GM19240 (cell line): ENCODE measurements around the genes TRIM49 and ANKRD49.

- RRBS, result no CpG with 5 or more reads among the region's 2 CpGs
These were observed at the start of gene TRIM49 for GRCh38 chr11:89808439-89808742. Gene TRIM49, minus strand, starts transcription at chr11:89808575.

DNA sequence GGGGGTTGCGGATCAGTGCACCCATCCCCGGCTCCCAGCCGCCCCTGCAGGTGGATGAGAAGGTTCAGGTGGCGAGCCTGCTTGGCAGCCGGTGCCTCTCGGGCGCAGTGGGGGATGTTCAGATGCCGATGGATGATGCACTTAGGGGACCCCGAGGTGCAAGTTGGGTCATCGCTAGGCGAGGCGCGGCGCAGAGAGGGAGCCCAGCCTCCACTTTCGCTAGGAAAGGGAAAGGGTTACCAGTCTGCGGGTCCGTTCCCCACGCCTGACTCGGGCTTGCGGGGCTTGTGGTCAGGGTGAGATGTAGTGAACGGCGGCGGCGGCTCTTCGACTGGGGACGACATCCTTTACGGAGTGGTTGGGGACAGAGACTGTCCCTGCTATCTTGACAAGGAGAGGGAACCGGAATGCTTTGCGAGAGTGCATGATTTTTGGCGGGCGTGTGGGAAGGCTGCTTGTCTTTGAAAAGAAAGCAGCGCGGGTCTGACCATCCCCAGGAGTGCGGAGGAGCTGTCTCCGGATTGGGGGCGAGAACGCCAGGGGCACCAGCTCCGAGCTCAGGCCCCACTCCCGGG is 950 bp downstream of the FAT3 start:
- RRBS, result 12% methylated on average over 13 of the region's 39 CpGs

GRCh38 chr11:92770602-92770988 is 198.9 kb upstream of the MTNR1B start:
- RRBS, result no CpG with 5 or more reads among the region's 4 CpGs

DNA sequence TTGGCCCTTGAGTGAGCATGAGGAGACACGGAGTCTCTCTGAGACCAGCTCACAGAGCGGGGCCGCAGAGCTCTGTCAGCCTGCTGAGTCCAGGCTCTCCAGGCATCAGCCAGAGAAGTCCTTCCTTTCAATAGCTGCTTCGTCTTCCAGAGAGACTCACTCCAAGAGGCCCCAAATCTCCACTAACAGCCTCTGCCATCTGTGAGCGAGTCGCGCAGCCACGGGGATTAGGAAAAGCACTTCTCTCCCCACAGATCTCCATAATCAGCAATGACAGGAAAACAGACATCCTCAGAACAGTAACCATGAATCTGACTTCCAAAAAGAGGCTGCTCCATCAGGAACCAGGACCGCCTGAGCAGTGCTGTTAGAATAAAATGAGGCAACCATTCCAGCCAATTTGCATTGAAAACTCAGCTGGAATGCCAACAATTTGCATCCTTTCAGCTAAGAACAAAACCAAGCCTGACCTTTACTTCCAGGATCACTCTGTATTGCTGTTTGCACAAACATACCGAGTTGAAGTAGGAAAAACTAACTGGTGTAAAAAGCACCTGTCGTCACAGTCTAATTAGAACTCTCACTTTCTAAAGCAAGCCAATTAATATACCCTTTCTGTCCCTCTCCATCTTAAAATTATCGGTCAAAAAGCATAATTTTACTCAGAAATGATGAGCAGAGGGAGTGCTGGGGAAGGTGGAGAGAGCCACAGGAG is 65.4 kb downstream of the SMCO4 start:
- RRBS, result no CpG with 5 or more reads among the region's 12 CpGs

GRCh38 chr11:93532268-93532945 is 10.8 kb downstream of the SMCO4 start:
- RRBS, result no CpG with 5 or more reads among the region's 4 CpGs

- RRBS, result no CpG with 5 or more reads among the region's 2 CpGs
These were observed 22.0 kb downstream of the TAF1D start for GRCh38 chr11:93719306-93719602.

DNA sequence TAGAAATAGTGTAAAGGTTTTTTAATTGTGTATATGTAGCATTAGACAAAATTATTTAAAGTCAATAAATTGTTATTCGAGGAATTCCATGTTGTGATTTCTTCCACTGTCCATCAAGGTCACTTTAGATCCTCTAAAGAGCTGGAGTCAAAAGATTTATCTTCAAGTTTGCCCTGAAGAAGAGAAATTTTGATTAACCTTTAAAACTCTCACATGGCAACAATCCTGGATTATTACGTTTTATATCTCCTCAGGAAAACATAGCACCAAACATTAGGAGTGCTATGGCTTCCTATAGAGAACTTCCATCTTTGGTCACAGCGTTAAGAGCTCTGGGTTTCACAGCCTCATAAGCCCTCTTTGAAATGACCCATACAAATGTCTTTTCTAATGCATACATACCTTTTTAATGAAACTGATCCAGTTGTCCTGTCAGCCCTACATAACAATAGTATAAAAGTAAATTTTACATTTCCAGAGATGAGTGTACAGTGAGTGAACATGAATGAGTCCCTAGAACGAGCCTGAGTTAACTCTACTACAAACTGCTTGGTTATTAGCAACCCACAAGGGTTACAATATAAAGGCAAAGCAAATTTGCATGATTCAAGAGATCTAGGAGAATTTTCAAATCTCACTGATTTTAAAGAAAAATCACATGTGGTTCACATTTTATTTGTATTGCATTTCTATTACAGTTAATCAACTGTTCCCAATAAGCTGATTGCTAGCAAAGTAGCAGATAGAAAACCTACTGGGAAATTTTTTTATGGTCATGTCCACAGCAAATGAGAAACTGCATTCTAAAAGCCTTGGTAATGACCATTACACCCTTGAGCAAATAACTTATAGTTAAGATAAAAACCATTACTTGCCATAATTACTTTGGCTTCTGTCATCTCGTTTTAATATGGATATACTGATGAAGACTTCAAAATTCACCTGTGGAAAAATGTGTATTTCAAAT is 10.7 kb downstream of the TAF1D start:
- RRBS, result no CpG with 5 or more reads among the region's 5 CpGs

DNA sequence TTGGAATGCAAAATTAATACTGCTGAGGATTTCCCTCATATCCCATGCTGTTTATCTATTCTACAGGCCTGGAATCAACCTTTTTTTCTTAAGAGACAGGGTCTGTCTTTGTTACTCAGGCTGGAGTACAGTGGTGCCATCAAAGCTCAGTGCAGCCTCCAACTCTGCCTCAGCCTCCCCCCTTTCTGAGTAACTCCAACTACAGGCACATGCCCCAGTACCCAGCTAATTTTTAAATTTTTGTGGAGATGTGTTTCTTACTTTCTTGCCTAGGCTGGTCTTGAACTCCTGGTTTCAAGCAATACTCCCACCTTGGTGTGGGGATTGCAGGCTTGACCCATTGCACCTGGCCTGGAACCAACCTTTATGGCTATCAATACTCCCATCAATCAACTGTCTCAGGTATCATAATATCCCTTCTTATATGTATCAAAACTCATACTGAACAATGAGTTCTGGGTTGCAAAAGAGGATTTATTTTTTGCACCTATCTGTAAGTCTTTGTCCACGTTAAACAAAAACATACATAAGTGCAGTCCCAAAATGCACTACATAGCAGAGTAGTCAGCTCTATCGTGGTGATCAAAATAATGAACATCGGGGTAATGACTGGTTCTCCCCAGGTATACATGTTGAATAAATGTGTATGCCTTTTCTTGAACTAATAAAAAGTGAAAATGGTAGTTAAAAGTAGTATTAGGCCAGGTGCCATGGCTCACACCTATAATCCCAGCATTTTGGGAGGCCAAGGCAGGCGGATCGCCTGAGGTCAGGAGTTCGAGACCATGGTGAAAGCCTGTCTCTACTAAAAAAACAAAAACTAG is 6.4 kb downstream of the TAF1D start:
- RRBS, result no CpG with 5 or more reads among the region's 6 CpGs

DNA sequence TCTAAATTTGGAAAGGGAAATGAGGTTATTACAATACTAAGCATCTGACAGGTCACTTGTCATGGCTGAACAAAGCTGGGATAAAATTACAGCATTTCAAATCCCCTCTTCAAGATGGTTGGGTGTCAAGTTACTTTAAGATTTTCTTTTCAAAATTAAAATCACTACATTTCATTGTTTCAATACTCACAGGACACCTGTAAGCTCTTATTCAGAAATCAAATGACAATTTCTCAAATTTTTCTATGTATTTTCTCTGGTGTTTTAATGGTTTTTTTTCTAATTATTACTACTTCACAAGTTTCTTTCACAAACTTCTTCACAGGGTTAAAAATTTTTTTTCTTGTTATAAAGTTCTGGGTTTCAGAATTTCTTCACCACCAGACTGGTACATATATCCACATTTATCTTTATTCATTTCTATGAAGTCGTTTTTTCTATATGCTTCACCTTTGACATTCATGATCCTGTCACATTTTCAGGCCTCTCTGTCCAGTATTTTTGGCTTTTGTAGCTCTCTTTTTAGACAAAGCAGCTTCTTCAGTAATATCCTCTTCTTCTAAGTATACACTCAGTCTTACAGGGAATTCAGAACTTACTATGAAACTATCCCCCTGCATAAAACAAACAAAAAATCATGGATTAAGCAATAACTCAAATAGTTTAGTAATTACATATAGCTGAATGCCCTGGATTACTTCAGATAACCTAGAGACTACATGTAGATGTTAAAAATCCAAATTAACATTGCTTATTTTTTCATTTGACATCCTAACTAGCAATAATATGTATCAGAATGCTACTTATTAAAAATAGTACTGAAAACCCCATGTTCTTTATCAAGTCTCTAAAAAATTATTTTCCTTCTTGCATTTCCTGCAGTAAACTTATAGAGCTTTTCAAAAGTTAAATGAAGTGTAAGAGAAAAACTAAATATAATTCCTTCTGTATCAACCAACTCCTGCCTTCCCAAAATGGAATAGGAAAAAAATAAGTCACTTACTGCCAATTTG is 5.3 kb downstream of the TAF1D start:
- RRBS, result no CpG with 5 or more reads among the region's 1 CpG

DNA sequence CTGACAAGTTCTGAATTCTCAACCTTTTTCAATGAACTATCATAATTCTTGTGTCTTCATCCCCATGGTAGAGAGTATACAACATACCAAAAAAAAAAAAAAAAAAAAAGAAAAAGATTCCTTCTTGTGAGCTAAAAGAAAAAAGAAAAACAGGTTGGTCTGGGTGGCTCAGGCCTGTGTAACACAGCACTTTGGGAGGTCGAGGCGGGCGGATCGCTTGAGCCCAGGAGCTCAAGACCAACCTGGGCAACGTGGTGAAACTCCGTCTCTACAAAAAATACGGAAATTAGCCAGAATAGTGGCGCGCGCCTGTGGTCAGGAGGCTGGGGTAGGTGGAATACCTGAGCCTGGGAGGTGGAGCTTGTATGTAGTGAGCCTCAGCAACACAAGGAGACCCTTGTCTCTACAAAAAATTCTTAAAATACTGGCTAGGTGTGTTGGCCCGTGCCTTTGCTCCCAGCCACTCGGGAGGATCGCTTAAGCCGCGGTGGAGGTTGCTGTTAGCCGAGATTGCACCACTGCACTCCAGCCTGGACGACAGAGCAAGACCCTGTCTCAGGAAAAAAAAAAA is 1.3 kb downstream of the TAF1D start:
- RRBS, result no CpG with 5 or more reads among the region's 17 CpGs

DNA sequence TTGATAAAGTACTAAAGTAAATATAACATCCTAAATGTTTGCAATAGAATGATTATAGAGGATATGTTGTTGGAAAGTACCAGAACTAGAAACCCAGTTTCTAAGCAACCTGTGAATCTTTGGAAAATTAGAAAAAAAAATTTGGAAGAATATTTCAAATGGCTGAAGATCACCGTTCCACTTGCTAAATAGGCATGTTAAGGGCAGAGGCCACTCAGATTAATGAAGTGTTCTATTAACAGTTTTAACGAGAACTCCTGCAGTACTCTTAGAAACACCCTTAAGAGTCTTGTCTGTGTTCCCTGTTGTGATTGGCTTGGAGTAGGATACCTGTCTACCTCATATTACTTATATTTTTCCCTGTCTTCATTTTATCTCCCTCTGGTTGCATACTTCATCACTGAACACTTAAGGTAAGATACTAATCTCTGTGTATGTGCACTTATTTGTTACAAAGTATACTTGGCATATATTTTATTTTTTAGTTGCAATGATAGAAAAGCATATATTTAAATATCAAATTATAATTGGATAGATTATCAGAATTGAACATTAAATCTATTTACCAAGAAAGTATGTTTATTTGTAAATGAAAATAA is 4.7 kb downstream of the C11orf54 start:
- RRBS, result no CpG with 5 or more reads among the region's 2 CpGs

DNA sequence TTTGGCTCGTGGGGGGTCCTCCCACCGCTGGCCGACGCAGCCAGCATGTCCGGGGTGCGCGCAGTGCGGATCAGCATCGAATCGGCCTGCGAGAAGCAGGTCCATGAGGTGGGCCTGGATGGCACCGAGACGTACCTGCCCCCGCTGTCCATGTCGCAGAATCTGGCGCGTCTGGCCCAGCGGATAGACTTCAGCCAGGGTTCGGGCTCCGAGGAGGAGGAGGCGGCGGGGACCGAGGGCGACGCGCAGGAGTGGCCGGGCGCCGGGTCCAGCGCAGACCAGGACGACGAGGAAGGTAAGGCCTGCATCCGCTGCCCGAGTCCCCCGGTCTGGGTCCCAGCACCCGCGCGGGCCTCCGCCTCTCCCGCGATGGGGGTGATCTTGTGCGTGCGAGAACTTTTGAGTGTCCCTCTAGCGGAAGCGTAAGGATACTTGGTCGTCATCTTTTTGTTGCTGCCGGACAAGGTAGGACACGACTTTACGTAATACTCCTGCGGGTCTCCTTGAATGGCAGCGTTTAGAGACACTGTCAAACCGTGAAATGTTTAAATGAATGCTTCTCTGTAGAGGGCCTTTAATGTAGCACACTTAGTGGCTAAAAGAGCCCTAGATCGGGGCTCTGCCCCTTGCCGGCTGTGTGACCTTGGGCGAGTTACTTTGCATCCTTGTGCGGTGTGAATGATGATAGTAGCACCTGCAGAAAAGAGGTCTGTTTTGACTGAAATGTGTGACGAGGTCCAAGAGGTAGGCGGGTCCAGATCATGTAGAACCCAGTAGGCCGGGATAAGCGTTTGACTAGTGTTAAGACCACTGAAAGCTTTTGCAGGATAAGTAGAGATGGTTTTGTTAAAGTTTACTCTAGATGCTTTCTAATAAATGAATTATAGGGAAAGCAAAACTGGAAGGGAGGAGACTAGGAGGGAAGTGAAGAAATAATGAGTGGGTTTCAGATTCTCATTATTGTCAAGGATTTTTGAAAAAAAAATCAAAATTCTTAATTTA is 688 bp downstream of the MED17 start:
- RRBS, result 2% methylated on average over 11 of the region's 60 CpGs

- RRBS, result no CpG with 5 or more reads among the region's 16 CpGs
These were observed 66.0 kb upstream of the IZUMO1R start for GRCh38 chr11:94238269-94238830.

GRCh38 chr11:94493339-94494554 is at the start of gene ANKRD49:
Gene ANKRD49, plus strand, starts transcription at chr11:94493984.
- RRBS, result 5% methylated on average over 4 of the region's 71 CpGs

GRCh38 chr11:94650072-94650574 is 83.0 kb downstream of the PIWIL4 start:
- RRBS, result no CpG with 5 or more reads among the region's 4 CpGs

GRCh38 chr11:94740198-94740989 is 27.8 kb upstream of the AMOTL1 start:
- RRBS, result 3% methylated on average over 24 of the region's 82 CpGs

DNA sequence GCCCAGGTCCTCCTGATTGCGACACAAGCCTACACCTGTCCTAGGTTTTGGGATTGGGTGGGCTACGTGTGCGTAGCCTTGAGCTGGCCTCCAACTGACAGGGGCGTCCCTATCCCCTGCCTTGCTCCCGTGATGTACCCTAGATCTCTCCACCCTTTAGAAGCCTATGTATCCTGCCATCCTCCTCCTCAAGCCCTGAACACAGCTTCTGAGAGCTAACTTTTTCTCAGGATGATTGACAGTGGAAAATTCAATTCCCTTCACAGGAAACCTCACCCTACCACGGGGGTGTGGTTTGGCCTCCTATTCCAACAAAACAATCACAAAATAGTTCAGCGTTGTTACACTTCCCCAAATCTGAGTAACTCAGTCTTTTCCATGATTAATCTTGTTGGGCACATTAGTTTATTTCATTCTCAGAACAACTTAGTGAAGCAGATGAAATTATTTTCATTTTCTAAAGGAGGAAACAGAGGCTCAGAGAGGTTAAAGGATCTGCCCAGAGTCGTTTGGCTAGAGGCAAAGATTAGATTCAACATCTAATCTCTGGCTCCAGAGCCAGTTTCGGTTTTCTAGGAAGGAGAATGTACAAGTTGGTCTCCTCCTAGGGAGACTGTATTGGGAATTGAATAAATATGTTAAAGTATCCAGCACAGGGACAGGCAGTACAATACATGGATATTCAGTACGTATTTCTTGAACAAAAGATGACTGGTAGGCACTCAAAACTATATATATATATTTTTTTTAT is 17.5 kb upstream of the AMOTL1 start:
- RRBS, result no CpG with 5 or more reads among the region's 10 CpGs

DNA sequence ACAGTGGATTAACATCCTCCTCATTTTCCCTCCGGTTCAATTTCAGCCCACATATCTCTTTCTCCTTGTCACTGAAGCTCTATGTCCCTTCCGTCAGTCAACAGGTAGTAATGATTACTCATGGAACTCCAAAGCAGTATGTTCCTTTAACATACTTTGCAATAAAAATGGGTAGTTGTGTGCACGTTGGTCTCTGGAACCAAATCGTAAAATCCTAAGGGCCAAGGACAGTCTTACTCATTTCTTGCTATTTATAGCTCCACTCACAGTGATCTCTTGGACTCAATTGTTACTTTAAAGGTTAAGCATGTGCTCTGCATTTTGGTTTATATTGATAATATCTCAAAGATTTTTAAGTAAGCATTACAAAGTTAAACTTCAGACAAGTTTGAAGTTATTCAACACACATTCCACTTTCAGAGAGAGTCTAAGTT is 20.3 kb downstream of the AMOTL1 start:
- RRBS, result no CpG with 5 or more reads among the region's 4 CpGs

DNA sequence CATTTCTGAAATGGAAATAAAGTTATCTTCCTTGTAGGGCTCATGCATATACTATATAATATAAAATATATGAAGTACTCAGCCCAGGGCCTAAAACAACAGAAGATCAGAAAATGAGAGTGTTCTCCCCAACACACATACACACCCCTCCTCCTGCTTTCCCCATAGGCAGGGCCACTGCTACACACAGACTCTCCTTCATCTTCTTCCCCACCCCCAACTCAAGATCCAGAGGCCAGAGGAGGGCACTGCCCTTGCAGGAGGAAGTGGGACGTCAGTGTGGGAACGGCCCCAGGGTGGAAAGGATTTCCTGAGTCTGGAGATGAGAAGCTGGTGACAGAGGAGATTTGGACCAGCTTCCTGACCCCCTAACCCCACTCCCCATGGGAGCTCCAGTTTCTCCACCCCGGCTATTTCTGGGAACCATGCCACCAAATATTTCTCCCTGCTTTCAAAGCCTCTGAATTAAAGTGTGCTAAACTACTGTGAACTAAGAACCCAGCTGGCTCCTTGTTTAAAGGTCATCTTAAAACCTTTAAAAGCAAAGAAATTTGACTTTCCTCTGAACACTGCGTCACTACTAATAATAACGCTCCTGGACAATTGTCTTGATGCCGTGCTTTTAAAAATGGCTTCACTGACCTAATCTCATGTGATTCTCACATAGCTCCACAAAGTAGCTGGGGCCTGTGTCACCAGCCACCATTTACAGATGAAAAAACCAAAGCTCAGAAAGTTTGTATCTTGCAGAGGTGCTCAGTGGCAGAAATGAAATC is 46.6 kb downstream of the CWC15 start:
- RRBS, result no CpG with 5 or more reads among the region's 6 CpGs